Measurements from ENCODE around the genes MDFIC and MET.

- PRO-cap, 7 experiments, result no peak in any of the 7 experiments
- RAMPAGE, long total RNA, 2 experiments, result no peak in any of the 2 experiments
Measured at GRCh38 chr7:112081804-112082661, 124.2 kb downstream of the DOCK4 start.

DNA sequence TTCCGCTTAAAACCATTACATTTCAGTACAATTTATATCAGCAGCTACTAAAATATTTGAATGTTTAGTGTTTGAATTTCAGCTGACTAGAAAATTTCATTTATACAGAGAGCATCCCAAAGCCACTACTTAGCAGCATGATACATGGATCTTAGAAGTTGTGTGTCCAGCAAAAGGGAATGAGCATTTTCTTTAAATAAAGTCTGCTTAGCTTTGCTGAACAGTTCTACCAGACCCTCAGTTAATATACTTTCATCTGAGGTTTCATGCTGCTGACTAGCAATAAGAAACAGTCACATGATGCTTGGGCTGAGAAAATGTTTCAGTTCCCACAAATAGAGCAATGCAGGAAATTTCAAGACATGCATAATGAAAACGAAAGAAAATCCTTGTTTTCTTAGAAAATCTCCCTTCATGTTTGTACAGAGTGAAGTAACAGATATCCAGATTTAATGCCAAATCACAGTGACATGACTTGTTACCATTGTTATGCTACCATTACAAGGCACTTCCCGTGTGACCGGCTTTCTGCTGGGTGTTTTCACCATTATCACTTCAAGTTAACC, 121.8 kb downstream of the DOCK4 start:
- PRO-cap, 7 experiments, result no peak in any of the 7 experiments
- RAMPAGE, long total RNA, 2 experiments, result no peak in any of the 2 experiments

- PRO-cap, 7 experiments, result peak in 7 of 7 experiments; most common plus-strand start chr7:112205815 (in 7); most common minus-strand start chr7:112205591 (in 4)
- RAMPAGE, long total RNA, 2 experiments, result start-site peak on the minus strand in 1 of 2 experiments, at chr7:112205574-112205601 at its widest, 33 reads per replicate
Measured at GRCh38 chr7:112205301-112206139, 679 bp downstream of the DOCK4 start.

DNA sequence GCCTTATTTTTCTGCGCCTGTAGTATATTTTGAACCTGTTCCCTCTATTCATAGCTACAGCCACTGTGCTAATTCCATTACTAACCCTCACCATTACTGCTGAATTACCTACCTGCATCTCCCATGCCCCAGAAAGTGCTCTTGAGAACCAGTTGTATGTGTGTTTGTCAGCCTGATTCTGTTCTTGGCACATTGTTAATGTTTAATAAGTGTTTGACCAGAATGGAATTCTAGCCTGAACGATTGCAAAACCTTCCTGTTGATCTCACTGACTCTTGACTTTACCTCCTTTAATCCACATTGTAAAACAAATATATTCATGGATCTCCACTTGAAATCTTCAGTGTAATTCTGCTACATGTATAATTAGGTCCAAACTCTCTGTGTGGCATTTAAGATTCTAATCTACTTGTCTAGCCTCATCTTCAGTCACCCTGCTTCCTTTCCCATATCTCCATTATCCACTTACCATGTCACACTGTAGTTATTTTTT, 4.9 kb downstream of the ZNF277 start:
- PRO-cap, 7 experiments, result no peak in any of the 7 experiments
- RAMPAGE, long total RNA, 2 experiments, result no peak in any of the 2 experiments

GRCh38 chr7:112223767-112224210, 17.3 kb downstream of the ZNF277 start:
- PRO-cap, 7 experiments, result no peak in any of the 7 experiments
- RAMPAGE, long total RNA, 2 experiments, result no peak in any of the 2 experiments

- PRO-cap, 7 experiments, result no peak in any of the 7 experiments
- RAMPAGE, long total RNA, 2 experiments, result no peak in any of the 2 experiments
Measured at GRCh38 chr7:112422358-112422600, 28.0 kb upstream of the IFRD1 start.

- PRO-cap, 7 experiments, result no peak in any of the 7 experiments
- RAMPAGE, long total RNA, 2 experiments, result no peak in any of the 2 experiments
Measured at GRCh38 chr7:112485629-112486081, 4.9 kb downstream of the LSMEM1 start.

DNA sequence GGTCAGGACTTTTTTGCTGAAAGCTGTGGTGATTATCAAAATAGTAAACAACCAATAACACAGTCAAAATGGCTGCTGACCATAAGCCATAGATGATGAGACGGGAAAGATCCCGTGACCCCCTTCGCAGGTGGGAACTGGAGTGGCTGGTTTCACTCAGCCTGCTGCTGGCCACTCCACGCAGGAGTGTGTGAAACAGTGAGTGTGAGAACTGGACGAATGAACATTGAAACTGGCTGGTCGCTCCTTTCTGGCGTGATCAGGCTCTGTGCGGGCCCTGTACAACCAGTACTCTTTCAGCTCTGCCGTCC, 28.0 kb downstream of the LSMEM1 start:
- PRO-cap, 7 experiments, result no peak in any of the 7 experiments
- RAMPAGE, long total RNA, 2 experiments, result no peak in any of the 2 experiments

GRCh38 chr7:114087800-114088071, 168.9 kb upstream of the PPP1R3A start:
- PRO-cap, 7 experiments, result no peak in any of the 7 experiments
- RAMPAGE, long total RNA, 2 experiments, result no peak in any of the 2 experiments

GRCh38 chr7:114119765-114120508, 201.1 kb upstream of the PPP1R3A start:
- PRO-cap, 7 experiments, result no peak in any of the 7 experiments
- RAMPAGE, long total RNA, 2 experiments, result no peak in any of the 2 experiments

GRCh38 chr7:114413547-114414041, 1.0 kb upstream of the FOXP2 start:
- PRO-cap, 7 experiments, result peak in 2 of 7 experiments; most common plus-strand start chr7:114413892 (in 2)
- RAMPAGE, long total RNA, 2 experiments, result no peak in any of the 2 experiments

GRCh38 chr7:114921960-114922432, at the start of gene MDFIC:
MDFIC (plus strand) TSS chr7:114922094.
- PRO-cap, 7 experiments, result peak in 7 of 7 experiments; most common plus-strand start chr7:114922181 (in 6); most common minus-strand start chr7:114922013 (in 7)
- RAMPAGE, long total RNA, 2 experiments, result start-site peak on the plus strand in 2 of 2 experiments, at chr7:114922134-114922199 at its widest, 42 to 48 reads per replicate

DNA sequence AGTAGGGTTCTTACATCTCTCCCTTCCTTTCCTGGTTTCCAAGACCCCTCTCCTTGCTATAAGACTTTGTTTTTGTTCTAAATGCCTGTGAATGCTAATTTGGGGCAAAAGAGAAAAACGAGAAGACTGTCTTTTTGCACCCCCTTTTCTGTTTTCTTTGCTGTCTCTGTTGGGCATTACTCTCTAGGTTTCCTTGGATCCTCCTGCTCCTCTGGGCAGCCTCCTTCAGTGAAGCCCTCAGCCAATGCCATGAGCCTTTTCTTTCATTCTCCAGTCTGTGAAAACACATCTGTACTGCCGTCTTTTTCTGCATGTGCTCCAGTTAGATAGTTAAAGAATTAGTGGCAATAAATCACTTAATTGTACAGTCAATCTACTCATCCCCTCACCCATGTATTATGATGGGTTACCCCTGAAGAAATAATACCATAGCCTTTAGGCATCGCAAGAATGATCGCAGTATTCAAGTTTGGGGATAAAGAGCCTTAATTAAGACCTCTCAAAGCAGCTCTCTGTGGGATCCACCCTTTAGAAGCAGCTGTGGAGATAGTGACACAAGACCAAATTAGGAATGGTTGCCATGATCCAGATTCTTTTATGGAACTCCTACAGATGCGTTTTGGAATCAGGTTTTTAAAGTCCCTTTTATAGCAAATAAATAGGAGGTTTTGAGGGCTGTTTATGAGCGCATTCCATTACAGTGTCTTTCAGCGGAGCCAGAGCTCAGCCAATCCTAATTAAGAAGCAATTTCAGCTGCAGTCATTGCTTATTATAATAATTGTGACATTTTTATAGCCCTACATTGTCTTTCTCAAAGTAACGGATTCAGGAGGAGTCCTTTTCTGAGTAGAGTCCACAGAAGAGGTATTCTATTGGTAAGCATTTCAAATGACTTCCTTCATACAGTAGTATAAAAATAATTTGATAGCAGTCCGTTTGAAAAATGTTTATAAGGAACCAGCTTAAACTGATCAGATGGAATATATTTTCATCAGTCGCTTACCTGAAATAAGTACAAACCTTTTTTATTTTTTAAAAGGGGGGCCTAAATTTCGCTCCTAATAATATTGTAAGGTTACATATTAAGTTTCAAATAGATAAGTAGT, 12.2 kb downstream of the TES start:
- PRO-cap, 7 experiments, result no peak in any of the 7 experiments
- RAMPAGE, long total RNA, 2 experiments, result no peak in any of the 2 experiments

- PRO-cap, 7 experiments, result no peak in any of the 7 experiments
- RAMPAGE, long total RNA, 2 experiments, result no peak in any of the 2 experiments
Measured at GRCh38 chr7:116258591-116259188, 48.4 kb downstream of the TES start.

DNA sequence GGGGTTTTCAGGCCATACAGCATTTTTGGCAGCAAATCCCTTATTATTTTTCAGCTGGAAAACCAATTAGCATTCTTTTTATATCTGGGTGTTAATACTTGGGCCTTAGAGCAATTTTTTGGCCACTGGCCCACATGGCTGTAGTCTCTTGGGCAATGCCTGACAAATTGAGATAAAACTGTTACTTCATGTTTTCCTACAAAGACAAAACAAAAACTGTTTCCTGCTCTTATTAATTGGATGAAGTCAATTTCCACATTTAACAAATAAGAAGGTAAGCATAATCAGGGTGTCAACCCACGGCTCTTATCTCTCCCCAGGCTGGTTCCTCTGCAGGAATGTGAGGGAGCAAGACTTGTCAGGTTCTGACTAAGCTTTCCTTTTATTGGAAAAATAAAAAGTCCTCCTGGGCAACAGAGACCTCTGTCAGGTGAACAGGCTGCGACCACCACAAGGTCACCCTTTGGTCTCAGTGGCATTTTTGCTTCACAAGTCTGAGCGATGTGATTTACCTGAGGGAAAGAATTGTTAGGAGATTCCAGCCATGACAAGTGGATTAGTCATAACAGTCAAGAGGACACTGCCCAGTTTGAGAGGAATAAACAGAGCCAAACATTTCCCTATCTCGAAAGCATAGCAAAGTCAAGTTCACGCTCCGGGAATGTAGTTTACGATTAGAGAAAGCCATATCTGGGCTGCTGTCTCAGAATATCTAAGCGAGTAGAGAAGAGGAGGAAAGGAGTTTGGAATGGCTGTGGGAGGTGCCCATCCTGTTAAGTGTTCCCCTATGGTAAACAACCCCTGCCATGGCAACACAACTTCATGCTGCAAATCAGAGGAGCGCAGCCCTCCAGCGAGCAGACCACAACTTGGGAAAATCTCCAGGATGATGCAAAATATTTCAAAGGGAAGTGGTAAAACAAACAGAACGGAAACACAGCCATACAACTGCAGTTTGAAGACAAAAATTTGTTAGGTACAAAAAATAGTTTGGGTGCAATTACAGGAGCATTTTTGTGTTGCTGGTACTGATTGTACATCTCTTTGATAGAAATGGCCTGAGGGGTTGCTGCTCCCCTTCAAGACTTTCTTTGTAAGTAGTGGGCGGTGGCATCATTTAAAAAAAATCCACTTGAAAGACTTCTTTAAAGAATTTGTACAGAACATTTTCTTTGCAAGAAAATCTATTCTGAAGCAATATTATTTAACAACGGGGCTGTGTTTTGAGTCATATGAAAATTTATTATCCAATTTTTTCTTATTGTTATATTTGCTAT, 144.6 kb downstream of the TES start:
- PRO-cap, 7 experiments, result peak in 4 of 7 experiments; most common plus-strand start position 905 of the sequence (in 2); most common minus-strand start position 750 of the sequence (in 3)
- RAMPAGE, long total RNA, 2 experiments, result no peak in any of the 2 experiments

DNA sequence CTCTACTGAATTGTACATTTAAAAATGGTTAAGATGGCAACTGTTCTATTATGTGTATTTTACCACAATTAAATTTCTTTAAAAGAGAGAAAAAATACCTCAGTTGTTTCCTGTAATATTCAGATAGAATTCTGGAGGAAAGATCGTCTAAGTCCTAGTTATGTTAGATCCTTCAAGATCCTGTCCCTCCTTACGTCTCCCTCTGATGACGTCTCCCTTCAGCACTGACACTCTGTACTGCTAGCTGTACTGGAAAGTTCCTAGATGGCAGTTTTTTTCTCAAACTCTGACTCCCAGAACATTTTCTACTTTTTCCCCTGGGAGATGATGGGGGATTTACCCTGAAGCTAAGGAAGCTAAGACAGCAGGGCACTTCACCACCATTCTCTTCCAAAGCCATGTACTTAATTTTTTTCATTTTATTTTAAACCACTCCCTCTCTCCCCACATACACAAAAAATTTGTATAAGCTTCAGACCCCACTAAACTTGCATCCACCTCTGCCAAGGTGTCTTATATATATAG, 53.1 kb upstream of the CAV2 start:
- PRO-cap, 7 experiments, result peak in 3 of 7 experiments; most common plus-strand start position 334 of the sequence (in 1); most common minus-strand start position 133 of the sequence (in 1)
- RAMPAGE, long total RNA, 2 experiments, result no peak in any of the 2 experiments

GRCh38 chr7:116447962-116448508, 51.5 kb upstream of the CAV2 start:
- PRO-cap, 7 experiments, result no peak in any of the 7 experiments
- RAMPAGE, long total RNA, 2 experiments, result no peak in any of the 2 experiments

- PRO-cap, 7 experiments, result peak in 2 of 7 experiments; most common plus-strand start chr7:116672196 (in 1); most common minus-strand start chr7:116672295 (in 1)
- RAMPAGE, long total RNA, 2 experiments, result start-site peak on the plus strand in 1 of 2 experiments, at chr7:116672392-116672437 at its widest, 19 reads per replicate; start-site peak on the minus strand in 1 of 2 experiments, at chr7:116672233-116672276 at its widest, 5 reads per replicate
Measured at GRCh38 chr7:116672132-116673032, at the start of gene MET. MET (plus strand) TSS chr7:116672196.

DNA sequence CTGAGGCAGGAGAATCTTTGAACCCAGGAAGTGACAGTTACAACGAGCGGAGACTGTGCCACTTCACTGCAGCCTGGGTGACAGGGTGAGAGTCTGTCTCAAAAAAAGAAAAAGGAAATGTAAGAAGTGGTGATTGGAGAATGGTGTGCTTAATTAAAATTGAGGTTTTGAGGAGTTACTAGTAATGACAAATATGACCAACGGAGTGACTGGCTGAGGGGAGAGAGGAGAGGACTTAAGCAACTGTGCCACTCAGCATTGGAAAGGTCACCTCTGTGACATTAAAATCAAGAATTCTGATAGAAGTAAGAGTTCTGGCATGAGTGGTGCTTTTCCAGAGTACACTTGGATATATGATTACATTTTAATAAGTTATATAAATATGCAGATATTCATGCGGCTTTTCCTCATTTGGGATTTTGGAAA, 31.7 kb upstream of the ST7 start:
- PRO-cap, 7 experiments, result no peak in any of the 7 experiments
- RAMPAGE, long total RNA, 2 experiments, result no peak in any of the 2 experiments

DNA sequence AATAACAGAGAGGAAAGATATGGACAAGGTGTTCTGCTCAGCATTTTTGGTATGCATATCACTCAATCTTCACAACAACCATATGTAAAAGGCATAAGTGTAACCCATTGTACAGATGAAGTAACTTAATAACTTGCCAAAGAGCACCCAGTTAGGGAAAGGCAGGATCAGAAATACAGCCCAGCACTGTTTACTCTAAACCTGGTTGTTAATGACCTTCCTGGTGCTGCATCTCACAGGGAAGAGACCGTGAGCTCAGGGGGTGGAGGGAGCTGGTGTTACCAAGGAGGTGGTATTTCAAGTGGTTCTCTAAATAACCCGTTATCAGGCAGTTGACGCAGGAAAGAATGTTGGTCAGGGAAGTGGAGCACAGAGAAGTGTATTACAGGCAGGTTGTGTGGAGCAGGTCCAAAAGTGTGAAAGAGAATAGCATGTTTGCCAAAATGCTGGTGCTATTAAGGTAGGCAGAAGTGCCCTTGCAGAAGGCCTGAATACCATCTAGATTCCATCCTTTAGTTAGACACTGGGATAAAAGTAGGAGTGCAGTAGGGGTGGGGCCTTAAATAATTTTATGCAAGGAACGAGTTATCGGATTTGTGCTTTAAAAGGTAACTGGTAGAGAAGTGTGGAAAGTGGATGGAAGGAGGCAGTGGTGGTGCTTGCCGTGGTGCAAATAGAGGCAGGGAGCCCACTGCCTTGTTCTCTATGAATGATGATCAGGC, 4.3 kb upstream of the ST7 start:
- PRO-cap, 7 experiments, result no peak in any of the 7 experiments
- RAMPAGE, long total RNA, 2 experiments, result no peak in any of the 2 experiments